M059J (cell line): ENCODE measurements around a stretch of chr1.

DNA sequence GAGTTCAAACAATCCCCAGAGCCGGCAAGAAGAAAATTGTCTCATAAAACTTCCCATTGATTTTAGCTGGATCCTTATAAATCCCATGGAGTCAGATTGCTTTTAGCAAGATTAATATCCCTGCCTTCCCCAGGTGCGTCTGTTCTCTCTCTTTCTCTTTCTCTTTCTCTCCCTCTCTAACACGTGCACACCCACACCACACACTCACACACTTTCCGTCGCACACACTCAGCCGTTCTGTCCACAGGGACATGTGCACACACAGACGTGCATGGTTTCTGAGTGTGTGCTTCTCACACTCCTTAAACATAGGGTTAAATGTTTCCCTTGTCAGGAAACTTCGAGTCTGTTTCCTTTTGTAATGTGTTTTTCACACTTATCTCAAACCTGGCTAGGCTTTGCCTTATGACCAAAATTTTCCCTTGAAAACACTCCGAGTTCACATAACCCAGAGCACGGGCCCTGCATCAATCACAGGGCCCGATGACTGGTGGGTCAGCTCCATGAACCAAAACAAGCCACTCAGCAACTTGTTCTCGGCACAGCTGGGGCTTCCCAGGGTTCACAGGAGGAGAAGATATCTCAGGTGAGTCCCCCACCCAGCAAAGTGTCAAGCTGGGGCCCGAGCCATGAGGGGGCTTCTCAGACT, 98.5 kb upstream of the NFIA start:
- RAMPAGE, long total RNA: no peak

GRCh38 chr1:61051918-61052549, 30.3 kb upstream of the NFIA start:
- RAMPAGE, long total RNA: no peak

DNA sequence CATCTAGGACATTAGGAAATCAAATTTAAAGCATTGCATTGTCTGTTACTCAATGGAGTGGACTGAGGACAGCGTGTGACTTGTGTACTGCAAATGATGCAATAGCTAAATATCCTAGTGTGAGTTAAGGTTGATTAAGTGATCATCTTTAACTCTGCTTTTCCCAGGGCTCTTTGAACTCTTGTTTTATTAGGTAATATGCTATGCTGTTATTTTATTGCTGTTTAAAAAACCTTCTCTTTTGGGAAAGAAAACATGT, 38.6 kb downstream of the NFIA start:
- RAMPAGE, long total RNA: no peak

DNA sequence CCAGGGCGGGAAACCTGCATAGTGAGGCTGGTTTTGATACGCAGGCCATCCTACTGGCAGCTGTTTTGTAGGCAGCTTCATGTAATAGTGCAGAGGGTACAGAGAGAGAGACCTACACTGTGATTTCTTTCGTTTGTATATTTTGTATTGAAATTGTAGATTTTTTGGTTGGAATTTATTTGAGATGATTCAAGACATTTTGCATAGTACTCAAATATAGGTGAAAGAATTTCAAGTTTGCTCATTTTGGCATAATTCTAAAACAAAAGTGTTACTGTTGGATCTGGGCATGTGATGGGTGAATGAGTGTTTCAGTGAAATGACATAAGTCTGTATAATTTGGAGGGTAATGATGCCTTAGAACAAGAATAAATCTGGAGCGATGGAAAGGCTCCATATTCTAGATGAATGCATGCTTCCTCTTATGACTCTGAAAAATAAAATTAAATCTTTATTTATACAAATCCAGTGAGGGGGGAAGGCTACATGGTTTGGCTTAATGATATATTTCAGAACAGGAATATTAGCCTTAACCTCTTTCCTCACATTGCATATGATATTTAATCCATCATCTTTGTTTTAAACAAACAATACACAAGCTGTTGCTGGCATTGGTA, 41.0 kb downstream of the NFIA start:
- RAMPAGE, long total RNA: no peak

- RAMPAGE, long total RNA: no peak
Measured at GRCh38 chr1:61170087-61170608, 87.8 kb downstream of the NFIA start.

- RAMPAGE, long total RNA: no peak
Measured at GRCh38 chr1:61203048-61203754, 120.8 kb downstream of the NFIA start.

GRCh38 chr1:61230521-61231027, 148.2 kb downstream of the NFIA start:
- RAMPAGE, long total RNA: no peak

DNA sequence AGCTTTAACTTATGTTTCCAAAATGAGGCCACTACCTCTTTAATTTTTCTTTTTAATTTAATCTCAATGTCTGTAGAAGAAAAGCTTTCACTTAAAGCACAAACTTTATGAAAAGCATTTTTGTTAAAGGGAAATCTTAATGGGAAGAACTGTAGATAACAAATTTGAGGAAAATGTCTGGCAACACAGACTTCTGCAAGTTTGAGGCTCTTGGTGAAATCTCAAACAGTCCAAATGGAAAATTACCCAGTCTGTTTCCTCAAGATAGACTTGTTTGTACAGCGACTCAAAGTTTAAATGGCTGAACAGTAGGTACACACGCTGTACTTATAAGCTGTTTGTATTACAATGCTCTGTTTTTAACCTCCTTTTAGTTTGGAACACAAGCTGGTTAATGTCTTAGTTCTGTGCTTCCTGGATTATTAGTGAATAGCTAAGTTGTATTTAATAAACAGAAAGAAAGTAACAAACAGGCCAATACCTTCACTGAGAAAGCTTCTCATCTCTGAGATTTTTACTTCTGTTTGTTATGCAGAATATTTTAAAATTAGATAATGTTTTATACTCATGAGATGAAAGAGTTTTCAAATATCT, 217.1 kb downstream of the NFIA start:
- RAMPAGE, long total RNA: no peak

DNA sequence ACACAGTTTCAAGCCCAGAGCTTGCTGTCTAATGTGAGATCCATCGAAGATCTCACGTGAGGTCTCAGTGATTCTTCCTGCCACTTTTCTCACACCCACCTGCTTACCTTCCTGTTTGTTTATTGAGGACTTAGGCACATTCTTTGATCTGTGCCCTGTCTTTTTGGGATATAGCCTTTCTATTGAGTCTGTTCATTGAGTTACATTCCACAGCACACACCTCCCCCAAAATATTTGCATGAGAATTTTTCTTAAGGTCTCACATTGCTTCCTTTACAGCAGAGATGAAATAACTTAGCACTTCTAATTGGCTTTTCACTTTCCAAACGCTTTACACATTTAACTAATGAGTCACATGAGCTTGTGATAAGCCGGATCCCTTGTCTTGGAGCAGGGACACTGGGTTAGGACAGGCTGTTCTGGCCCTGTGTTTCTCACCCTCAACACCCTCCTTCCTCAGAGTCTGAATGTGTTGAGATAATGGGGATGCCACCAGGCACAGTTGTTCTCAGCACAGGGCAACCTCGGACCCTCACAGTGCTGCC, 288.3 kb downstream of the TM2D1 start:
- RAMPAGE, long total RNA: no peak

GRCh38 chr1:61444163-61444786, 280.7 kb downstream of the TM2D1 start:
- RAMPAGE, long total RNA: no peak

- RAMPAGE, long total RNA: no peak
Measured at GRCh38 chr1:61448484-61449550, 276.1 kb downstream of the TM2D1 start.

GRCh38 chr1:61491422-61491612, 233.6 kb downstream of the TM2D1 start:
- RAMPAGE, long total RNA: no peak

DNA sequence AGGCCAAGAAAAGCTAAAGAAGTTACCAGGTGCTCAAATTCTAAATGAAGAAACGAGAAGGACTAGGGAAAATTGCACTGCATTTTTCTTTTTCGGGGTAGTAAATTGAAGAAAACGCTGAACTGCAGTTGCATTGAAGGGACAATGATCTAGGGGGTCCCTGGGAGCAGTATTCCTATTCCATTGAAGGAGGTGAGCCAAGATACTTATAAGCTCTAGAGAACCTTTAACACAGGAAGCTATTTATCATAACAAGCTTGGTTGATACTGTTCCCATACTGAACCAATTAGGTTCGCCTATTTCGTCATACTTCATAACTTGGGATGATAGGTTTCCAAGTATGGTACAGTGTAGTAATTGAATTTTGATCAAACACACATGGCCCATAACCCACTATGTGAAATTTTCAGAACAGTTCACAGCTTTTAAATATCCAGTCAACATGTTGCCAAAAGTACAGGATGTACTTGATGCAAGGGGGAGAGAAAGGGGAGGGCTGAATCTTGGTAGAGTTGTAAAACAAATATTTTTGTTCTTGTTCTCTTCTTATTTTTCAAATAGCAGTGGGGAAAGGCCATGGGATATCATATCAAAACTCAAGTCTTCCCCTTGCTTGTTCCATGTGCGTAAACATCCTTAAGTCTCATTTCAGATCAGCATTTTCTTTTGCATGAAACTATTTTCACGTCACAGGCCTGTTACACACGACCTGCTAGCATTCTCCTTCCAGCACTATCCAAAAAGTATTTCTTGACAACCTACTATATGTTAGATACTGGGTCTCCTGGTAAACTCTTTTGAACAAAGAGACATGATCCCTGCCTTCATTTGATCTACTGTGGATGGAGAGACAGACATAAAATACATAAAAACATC, 86.6 kb downstream of the TM2D1 start:
- RAMPAGE, long total RNA: no peak

DNA sequence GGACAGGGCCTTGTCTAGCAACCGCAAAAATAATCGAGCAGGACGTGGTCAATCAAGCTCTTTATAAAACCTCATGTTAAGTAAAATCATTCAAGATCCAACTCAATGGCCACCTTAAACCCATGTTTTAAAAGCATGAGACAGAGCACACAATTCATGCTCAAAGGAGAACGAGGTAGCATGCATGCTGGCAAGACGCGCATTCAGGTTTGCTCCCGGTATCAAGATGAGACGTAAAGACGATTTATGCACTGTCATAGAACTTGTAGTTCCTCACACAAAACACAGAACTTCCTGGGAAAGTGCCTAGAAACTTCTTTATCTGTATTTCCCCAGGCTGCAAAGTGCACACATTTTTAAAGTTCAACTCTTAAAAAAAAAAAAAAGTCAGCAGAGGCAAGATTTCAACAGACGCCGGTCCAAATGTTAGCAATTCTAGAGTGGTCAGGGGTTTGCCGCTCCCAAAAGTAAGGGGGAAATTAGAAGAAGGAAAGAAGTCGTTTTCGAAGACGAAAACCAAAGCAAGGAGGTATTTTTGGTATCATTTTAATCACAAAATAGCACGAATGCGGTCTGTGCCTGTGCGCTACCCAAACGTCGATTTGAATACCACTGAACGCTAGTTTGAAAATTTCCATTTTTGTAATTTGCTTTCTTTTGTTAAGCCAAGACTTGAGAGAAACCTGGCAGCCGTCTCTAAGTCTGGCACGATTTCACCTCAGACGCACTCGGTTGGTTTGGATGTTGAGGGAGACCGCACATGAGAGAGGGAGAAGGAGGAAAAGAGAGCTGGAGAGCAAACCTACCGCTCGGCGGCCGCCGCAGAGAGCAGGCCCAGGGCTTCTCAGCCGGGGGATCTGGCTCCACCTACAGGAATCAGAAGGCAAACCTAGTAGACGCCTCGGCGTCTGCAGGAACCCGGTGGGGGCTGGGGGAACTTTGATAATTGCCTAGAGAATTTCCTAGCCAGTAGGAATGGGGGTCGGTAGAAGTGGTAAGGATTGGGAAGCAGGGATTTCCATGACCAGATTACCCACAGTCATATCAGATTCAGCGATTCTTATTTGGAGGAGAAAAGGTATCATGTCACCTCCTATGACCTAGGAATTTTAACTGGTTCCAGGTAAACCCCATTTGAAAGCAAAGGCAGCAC, 83.5 kb downstream of the TM2D1 start:
- RAMPAGE, long total RNA: no peak

GRCh38 chr1:62443021-62443516, 6.2 kb downstream of the USP1 start:
- RAMPAGE, long total RNA: no peak

GRCh38 chr1:62815011-62815353, 31.1 kb downstream of the ATG4C start:
- RAMPAGE, long total RNA: no peak

GRCh38 chr1:63317381-63318243, 4.8 kb upstream of the FOXD3 start:
- RAMPAGE, long total RNA: no peak

DNA sequence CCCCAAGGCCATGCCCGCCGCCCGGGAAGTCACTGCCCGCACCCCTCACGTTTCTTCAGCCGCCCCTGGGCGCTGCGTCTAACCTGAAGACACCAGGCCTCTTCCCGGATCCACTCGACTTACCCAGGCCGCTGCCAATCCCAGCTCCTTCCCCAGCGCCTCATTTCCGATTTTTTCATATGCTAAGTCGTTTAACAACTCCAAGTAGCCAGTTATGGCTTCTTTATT, 911 bp upstream of the FOXD3 start:
- RAMPAGE, long total RNA: no peak

DNA sequence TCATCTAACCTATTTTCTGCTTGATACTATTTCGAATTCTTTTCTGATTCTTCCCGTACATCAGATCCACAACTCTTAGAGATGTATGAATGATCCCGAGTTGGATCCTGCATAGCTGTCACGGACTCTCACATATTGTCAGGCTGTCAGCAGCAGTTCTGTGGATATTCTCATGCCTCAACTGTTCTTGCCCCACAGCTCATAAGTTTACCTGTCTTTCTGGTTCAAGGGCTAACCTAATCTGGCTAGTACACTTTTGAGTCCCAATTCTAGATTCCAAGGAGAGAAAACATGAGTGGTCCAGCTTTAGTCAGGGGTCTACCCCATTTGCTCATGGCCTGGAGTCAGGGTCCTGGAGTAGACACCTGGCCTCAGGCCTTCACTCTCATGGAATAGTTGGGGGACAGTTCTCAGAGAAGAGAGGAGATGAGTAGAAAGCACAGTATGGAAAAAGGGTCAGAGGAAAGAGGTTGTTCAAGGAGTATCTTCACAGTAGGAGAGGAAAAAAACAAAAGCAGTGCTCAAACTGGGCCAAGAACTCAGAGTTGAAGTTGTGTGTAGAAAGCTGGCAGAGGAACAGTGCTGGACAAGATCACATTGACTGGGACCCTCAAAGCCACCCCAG, 25.8 kb downstream of the PGM1 start:
- RAMPAGE, long total RNA: no peak

GRCh38 chr1:63641196-63641699, 48.0 kb downstream of the PGM1 start:
- RAMPAGE, long total RNA: no peak